NCI-H460 (cell line): ENCODE data around the genes NECAB2 and ADAD2.

RAMPAGE:
- cytosol, long total RNA: no peak
- long total RNA: no peak
- nucleus, long total RNA: no peak
Observed at GRCh38 chr16:83717585-83718306, 90.0 kb upstream of the HSBP1 start.

DNA sequence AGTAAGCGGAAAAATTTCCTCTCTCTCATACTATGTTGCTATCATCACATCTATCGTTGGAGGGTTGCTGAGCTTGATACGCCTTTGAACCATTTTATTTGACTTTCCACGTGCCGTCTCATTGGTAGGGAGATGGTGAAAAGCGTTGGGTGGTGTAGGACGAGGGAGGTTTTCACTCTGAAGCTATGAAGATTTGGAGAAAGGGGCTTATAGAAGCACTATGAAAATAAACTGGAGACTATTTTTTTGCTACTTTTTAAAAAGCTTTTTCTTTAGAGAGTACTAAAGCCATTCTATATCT is 7.8 kb upstream of the HSBP1 start:
RAMPAGE:
- cytosol, long total RNA: no peak
- long total RNA: no peak
- nucleus, long total RNA: no peak

DNA sequence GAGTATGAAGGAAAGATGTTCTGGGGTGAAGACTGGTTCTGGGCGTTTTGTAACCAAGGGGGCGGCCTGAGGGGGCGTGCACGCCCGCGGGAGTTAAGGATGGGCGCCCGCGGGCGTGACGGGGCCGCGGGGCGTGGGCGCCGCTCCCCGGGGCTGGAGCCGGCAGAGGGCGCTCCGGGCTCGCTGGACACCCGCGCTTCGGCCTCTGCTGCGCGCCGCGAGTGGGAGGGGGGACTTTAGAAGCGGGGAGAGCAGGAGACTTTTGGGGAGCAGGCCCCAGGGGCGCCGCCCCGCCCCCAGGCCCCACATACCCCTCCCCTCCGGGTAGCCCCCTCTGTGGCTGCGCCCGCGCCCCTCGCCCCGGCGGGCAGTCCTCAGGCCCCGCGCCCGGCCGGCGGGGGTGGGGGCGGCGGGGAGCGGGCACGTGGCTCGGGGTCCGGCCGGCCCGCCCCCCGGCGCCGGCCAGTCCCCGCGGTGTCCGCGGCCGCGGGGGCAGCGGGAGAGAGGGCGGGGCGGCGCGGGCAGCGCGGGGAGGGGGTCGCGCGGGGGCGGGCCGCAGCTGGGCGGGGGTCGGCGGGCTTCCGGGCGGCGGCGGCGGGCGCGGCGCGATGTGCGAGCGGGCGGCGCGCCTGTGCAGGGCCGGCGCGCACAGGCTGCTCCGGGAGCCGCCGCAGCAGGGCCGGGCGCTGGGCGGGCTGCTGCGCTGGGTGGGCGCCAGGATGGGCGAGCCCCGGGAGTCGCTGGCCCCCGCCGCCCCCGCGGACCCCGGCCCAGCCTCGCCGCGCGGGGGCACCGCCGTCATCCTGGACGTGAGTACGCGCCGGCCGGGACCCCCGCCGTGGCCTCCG is at the start of gene NECAB2:
Gene NECAB2 (plus strand): TSS at position 204 of the 848 bp plus-strand sequence.
RAMPAGE:
- cytosol, long total RNA: no peak
- long total RNA: no peak
- nucleus, long total RNA: no peak

DNA sequence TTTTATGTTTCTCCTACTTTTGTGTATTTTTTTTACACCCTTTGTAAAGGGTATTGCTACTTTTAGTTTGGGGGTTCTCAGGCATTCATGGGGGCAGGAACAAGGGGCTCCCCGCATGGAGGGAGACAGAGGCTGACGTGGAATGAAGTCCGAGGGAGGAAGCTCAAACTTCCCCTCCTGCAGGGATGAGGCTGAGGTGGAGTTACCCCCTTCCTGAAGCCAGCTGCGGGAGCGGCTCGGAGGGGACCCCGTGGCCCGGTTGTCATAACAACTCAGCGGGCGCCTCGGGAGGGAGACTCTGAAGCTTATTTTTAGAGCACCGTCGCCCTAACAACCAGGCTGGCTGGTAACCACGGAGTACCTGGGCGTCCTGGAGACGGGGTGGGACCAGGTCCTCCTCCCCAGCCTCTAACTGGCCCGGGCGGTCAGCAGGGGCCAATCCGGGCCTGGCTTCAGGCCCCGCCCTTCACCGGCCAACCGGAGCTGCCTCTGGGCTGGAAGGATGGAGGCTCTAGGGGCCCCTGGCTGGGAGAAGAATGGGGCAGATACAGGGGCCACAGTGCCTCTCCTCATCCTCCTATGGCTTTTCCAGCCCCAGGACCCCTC is 27.7 kb downstream of the NECAB2 start:
RAMPAGE:
- cytosol, long total RNA: no peak
- long total RNA: no peak
- nucleus, long total RNA: no peak

DNA sequence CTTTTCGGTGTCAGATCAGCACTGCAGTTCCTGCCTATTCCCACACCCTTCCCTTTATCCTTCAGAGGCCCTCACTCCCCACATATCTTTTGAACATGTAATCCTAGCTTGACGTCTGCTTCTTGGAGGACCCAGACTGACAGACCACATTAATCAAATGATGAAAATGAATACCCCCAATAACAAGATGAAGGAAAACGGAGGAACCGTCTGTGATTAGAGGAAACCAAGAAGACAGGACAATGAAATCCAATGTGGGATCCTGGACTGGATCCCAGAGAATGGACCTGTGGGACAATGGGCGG is 36.0 kb downstream of the MBTPS1 start:
RAMPAGE:
- cytosol, long total RNA: no peak
- long total RNA: no peak
- nucleus, long total RNA: no peak

GRCh38 chr16:84082688-84083359 is 33.9 kb downstream of the MBTPS1 start:
RAMPAGE:
- cytosol, long total RNA: no peak
- long total RNA: no peak
- nucleus, long total RNA: no peak

GRCh38 chr16:84176918-84177446 is 9.9 kb downstream of the TAF1C start:
RAMPAGE:
- cytosol, long total RNA: no peak
- long total RNA: no peak
- nucleus, long total RNA: no peak

DNA sequence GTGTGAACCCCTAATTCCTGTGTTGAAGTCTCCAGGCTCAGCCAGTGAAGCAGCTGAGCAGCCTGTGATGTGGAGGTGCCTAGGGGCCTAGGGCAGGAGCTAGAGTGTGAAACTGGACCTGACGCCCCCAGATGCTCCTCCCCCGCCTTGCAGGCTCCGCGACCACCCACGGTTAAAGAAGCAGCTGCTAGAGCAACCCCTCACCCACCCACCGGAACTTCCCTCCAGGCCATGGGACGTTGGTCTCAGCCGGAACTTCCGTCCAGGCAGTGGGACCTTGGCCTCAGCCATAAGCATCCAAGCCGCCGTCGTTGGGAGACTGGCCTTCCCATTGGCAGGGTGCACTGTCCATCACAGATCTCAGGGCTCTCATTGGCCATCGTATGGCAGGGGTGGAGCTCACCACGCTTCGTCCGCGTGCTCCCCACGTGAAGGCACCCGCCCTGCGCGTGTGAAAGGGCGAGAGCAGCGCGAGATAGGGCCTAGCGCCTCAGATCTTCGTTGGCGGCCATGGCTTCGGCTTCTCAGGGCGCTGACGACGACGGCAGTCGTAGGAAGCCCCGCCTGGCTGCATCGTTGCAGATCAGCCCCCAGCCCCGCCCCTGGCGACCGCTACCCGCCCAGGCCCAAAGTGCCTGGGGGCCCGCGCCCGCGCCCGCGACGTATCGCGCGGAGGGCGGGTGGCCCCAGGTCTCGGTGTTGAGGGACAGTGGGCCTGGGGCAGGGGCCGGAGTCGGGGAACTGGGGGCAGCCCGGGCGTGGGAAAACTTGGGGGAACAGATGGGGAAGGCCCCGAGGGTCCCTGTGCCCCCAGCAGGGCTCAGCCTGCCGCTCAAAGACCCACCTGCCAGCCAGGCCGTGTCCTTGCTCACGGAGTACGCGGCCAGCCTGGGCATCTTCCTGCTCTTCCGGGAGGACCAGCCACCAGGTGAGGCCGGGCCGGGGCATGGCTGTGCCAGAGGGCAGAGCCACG is at the start of gene ADAD2:
Gene ADAD2 (plus strand): TSS at position 437 of the 973 bp plus-strand sequence.
RAMPAGE:
- cytosol, long total RNA: no peak
- long total RNA: no peak
- nucleus, long total RNA: no peak

DNA sequence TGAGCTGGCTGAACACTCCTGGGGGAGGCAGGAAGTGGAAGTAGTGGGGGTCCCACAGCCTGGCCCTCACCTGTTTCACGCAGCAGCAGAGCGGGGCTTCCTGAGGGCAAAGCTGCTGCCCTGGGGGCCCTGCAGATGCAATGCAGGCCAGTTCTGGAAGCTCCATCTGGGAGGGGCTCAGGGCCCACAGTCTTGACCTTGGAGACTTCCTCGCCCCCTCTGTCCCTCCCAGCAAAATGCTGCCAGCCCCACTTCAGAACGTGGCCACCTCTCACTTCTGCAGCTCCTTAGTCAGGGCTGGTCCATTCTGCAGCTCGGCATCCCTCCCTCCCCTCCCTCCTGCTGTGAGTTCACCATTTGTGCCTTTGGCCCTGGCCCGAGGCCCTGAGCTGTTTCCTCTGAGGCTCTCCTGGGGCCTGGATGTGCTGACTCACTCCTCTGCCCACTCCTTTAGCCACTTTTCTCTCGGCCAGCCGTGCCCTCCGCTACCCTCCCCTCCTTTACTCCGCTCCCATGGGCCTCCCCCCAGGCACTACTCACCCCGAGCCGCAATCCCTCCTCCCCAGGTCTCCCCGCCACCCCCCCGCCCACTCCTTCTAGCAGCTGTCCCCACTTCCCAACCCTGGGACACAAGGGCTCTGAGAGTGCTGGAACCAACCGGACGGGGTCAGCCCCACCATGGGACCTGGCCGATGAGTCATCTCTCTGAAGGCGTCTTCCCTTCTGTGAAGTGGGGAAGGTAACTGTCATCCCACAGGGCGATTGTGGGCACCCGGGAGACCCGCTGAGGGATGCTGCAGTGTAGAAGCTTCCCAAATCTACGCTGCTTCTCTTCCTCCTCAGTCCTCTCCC is 11.6 kb downstream of the KCNG4 start:
RAMPAGE:
- cytosol, long total RNA: no peak
- long total RNA: no peak
- nucleus, long total RNA: no peak

RAMPAGE:
- cytosol, long total RNA: no peak
- long total RNA: no peak
- nucleus, long total RNA: no peak
Observed at GRCh38 chr16:84320496-84320748, 25.7 kb downstream of the WFDC1 start.

GRCh38 chr16:84559148-84559510 is 54.7 kb upstream of the MEAK7 start:
RAMPAGE:
- cytosol, long total RNA: no peak
- long total RNA: no peak
- nucleus, long total RNA: no peak

DNA sequence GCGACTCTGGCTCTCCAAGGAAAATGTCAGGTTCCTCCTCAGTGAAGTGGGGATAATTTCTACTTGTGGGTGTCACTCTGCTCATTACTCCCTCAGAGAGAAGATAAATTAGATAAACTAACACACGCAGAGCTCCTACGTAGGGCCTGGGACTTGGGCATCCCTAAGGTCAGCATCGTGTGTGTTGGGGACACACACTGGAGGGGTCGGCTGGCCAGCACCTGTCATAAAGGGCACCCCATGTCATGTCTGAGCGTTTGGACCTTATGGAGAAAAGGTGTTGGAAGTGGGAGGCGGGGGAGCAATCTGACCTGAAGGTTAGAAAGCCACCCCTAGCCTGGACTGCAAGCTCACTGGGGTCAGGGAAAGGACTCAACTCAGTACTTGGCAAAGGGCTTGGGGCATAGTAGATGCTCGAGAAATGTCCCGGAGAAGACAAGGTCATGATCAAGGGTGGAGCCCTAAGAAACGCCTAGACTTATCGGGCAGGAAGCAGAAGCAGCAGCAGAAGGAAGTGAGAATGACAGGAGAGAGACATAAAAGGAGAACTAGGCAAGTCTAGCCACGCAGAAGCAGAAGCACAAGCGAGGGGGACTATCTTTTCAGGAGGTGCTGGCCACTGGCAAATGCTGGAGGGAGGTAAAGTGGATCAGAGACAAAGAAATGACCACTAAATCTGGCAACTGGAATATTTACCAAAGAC is 10.3 kb downstream of the COTL1 start:
RAMPAGE:
- cytosol, long total RNA: no peak
- long total RNA: no peak
- nucleus, long total RNA: no peak

DNA sequence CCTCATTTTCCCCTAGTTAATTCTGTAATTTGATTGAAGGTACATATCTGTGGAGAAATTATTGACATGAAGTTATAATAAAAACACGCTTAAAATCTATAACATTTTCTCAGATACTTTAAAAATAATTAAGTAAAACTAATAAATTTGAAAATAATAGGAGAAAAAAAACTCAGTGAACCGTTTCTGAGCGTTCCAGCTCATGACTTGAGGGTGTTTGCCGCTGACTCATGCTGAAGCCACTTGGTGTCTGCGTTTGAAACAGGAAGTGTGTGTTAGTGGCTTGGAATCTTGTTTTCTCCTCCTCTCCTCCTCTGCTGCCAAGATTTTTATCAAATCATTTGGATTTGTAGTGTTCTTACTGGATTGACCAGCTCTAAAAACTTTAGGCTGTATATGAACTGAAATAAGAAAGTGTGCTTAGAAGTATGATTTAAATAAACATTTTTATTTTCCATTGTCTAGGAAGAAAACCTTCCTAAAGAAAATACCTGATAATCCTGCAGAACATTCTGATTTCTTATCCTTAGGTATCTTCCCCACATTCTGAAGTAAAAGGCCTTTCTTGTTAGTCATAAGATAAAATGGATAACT is 30.7 kb downstream of the USP10 start:
RAMPAGE:
- cytosol, long total RNA: start-site peak on the minus strand centred at position 233 of the sequence, 48 bp wide, 70 and 132 reads in 2 replicates
- long total RNA: start-site peak on the minus strand centred at position 231 of the sequence, 44 bp wide, 27 and 68 reads in 2 replicates
- nucleus, long total RNA: no peak

DNA sequence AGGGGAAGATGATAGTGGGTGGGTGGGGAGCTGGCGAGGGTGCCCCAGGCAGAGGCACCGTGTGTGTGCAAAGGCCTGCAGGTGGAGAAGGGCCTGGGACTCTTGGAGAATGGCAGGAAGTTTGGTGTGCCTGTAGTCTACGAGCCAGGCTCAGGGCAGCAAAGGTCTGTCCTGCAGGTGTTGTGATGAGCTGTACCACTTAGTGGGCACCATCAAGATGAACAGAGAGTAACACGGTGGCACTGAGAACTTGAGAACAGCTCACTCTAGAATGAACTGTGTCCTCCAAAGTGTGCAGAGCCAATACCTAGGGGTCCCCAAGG is 4.3 kb downstream of the CRISPLD2 start:
RAMPAGE:
- cytosol, long total RNA: no peak
- long total RNA: no peak
- nucleus, long total RNA: no peak

DNA sequence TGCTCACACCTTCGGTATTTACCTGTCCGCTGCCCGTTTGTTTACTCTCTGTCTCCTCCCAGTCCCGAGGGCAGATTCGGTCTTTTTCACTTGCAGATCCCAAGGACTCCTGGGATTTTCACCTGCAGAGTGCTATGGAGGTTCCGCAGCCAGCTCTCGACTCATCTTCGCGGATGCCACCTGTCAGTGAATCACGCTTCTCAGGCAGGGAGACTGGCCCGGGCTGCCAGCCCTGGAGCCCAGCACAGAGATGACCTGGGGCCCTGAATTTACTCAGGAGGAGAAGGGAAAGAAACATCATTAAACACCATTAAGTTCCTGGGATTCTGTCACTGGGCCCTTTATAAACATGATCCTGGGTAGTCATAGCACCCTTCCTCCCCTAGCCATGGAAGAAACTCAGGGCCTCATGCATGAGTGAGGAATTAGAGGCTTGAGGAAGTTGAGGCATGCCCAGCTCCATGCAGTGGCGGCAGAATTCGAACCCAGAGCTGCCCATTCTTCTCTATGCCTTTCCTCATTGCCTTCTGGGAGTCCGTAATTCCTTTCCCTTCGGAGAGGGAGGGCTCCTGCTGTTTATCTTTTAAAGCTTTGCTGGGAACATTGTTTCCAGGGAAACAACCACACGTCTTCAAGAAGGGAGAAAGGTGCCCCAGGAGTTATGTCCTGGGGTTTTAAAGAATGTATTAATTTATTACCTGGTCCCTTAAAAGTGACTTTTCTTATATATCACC is 8.4 kb downstream of the CRISPLD2 start:
RAMPAGE:
- cytosol, long total RNA: no peak
- long total RNA: no peak
- nucleus, long total RNA: no peak

GRCh38 chr16:84841818-84842889 is 22.4 kb downstream of the CRISPLD2 start:
RAMPAGE:
- cytosol, long total RNA: no peak
- long total RNA: no peak
- nucleus, long total RNA: no peak

DNA sequence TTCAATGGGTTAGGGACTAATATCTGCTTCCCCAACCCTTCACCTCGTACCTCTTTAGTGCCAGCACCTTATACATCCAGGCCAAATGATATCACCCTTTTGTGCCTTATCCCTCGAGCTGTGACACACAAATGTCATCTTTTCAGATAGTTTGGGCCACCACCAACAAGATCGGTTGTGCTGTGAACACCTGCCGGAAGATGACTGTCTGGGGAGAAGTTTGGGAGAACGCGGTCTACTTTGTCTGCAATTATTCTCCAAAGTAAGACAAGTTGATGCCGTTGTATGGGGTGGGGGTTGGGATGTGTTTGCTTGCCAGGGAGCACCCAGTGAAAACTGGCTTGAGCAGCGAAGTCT is 30.6 kb downstream of the CRISPLD2 start:
RAMPAGE:
- cytosol, long total RNA: no peak
- long total RNA: no peak
- nucleus, long total RNA: no peak

GRCh38 chr16:84922235-84923335 is 88.8 kb downstream of the ZDHHC7 start:
RAMPAGE:
- cytosol, long total RNA: no peak
- long total RNA: no peak
- nucleus, long total RNA: no peak

DNA sequence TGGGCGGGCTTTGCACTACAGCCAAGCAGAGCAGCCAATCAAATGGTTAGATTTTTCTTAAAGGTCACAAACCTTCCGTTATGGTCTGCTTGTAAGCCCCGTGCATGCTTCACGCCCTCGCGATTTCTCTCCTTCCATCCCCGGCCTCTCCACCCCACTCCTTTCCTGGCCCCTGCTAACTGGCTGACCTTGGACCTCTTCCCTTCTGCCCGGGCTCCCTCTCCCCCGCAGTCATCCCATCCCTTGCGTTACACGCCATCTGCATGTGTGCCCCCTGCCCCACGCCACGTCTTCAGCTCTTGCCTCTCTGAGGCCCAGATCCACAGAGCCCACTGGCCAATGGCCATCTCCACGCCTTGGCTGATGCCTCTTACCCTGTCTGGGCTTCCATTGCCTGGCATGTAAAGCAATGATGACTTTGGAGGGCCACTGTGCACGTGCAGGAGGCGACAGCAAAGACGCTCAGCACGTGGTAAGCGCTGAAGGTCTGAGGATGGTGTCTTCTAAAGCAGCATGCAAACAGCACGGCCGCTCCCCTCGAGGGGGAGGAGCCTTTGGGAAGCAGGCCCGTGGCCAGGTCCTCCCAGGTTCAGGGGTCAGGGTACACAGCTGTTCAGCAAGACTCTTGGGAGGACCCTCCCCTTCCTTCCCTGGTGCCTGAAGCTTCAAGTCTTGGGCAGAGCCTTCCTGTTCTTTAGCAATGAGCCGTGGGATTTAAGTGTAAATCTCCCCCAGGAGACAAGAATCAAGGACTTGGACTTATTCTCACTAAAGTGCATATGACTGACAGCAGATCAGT is 86.7 kb downstream of the ZDHHC7 start:
RAMPAGE:
- cytosol, long total RNA: no peak
- long total RNA: no peak
- nucleus, long total RNA: no peak

RAMPAGE:
- cytosol, long total RNA: no peak
- long total RNA: no peak
- nucleus, long total RNA: no peak
Observed at GRCh38 chr16:85090496-85091257, 21.6 kb downstream of the CIBAR2 start.